Esophagus muscularis mucosa (tissue), 4 donors: ENCODE data around the gene SMS.

- PRO-cap, result no peak
- RAMPAGE, long total RNA, 4 experiments, result no peak in any of the 4 experiments
These were observed 48.8 kb downstream of the RPS6KA3 start for GRCh38 chrX:20217975-20218174.

DNA sequence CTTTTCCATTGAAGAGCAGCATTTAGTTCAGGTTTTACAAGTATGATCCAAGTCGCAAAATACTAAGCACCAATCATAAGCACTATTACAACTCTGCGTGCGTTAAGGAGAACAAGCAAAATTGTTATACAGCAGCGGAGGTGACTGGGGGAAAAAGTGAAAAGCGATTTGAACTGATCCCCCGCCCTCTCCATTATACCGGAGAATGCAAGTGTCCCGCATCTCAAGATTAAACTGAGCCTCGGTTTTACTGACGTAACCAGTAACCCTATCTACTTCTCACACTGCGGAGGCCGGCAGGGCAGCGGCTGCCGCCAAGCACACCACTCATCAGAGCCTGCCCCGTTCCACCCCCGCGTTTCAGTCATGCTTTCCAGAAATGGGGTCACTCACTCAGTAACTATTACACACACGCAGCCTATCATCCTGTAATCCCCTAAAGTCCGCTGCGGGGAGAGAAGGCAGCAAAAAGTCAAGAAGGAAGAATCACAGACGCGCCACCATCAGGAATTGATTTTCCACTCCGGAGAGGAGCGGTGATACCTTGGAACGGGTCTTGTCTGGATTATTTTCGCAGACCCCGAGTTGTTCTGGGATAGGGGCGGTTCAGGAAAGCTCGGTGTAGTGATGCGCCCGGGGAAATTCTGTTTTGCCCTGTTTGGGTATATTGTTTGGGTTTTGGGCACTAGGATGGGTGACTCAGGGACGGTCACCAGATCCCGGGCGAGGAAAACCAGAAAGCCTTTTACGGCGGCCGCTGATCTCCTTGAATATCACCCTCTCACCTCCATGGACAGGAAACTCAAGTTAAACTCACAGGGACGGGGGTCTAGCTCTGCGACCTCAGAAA, 1.4 kb downstream of the RPS6KA3 start:
- PRO-cap, result bidirectional peak, plus-strand start at position 299 of the sequence, minus-strand start at position 194 of the sequence; bidirectional peak, plus-strand start at position 736 of the sequence, minus-strand start at position 651 of the sequence
- RAMPAGE, long total RNA, 4 experiments, result no peak in any of the 4 experiments

- PRO-cap, result no peak
- RAMPAGE, long total RNA, 4 experiments, result no peak in any of the 4 experiments
These were observed 111.3 kb upstream of the RPS6KA3 start for GRCh38 chrX:20377952-20378437.

DNA sequence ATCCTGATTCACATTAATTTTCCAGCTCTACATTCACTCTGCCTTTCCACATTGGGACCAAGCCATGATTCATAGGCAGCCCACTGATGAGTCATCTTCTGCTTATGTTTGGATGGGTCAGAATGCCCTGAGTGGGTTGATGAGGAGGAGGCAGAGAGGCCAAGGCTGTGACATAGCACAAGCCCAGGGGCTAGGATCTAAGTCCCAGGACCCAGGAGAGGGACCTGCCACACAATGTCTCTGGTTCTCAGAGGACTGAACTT, 247.7 kb upstream of the RPS6KA3 start:
- PRO-cap, result no peak
- RAMPAGE, long total RNA, 4 experiments, result no peak in any of the 4 experiments

GRCh38 chrX:21149113-21149312, 225.2 kb upstream of the CNKSR2 start:
- PRO-cap, result no peak
- RAMPAGE, long total RNA, 4 experiments, result no peak in any of the 4 experiments

GRCh38 chrX:21658772-21659347, 730 bp upstream of the KLHL34 start:
- PRO-cap, result no peak
- RAMPAGE, long total RNA, 4 experiments, result no peak in any of the 4 experiments

- PRO-cap, result no peak
- RAMPAGE, long total RNA, 4 experiments, result no peak in any of the 4 experiments
These were observed 776 bp downstream of the SMPX start for GRCh38 chrX:21757022-21757658.

DNA sequence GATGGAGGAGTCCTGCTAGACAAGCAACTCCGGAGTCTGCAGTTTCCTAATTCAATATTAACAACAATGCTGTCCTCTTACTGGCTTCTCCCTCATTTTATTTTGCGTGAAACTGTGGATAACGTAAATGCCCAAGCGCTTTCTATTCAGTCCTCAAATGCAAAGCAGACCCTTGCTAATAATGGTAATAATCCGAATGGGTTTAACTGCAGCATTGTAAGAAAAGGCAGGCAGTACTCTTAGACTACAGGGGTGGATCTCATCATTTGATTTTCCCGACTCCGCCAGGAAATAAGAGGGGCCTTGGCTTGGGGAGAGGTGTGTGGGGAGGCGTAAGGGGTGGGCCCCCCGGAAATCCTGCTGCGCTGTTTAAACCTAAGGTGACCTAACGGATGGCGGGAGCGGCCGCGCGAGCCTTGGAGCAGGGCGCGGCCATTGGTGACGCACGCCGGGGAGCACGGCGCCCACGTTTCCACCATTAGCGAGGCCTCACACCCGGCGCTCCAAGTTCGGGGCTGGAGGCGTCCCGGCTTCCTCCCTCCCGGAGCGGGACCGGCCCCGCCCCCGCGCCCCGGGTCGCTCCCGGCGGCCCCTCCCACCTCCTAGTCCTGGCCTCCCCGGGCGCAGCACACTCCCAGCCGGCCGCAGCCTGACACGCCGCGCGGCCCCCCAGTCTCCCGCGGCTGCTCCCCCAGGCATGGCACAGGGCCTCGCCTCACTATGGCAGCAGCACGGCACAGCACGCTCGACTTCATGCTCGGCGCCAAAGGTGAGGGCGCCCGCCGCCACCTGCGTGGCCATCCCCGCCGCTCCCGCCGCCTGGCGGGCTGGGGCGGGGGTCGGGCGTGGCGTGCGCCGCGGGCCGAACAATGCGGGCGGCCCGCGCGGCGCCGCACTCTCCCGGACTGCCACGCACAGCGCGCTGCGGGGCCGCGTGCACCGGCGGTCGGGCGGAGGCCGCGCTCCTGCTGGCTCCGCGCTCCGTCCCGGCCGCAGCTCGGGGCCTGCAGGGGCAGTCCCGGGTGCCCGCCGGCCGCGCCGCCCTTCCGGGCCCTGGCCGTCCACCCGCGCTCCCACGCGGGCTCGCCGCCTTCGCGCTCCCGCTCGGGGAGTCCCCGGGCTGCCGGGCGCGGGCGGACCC, at the start of gene SMS:
TSS of gene SMS (plus strand) at position 605 of the 1,141 bp plus-strand sequence.
- PRO-cap, result bidirectional peak, plus-strand start at position 631 of the sequence, minus-strand start at position 505 of the sequence
- RAMPAGE, long total RNA, 4 experiments, result start-site peak on the plus strand in 4 of 4 experiments, centred at positions 623 to 642 of the sequence, 1,967 to 4,242 reads per replicate

- PRO-cap, result no peak
- RAMPAGE, long total RNA, 4 experiments, result no peak in any of the 4 experiments
These were observed 38.9 kb upstream of the PHEX start for GRCh38 chrX:21993001-21993751.

DNA sequence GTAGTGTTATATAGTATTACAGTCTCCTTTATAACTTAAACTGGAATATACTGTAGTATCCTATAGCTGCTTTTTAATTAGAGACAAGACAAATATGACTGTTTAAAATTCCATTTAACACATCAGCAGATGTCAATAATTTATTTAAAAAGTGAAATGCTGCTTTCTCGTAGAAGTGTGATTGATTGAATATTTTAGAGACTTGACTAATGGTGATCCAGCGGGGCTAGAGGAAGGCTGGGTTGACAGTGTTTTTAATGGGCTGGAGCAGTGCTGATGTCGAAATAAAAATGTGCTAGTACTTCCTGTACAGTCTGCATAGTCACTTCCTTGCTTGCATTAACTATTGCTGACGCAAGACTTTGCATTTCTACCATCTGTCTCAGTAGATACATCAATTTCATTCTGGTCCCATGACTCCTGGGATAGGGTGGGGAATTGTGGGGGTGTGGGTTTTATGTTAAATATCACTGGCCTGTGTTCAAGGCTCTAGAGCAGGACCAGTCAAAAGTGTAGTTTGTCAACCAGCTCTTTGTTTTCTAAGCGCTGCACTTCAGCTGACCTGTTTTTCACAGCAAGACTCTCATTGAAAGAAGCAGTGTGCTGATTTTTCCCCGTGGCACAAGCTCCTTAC, 35.3 kb upstream of the PHEX start:
- PRO-cap, result no peak
- RAMPAGE, long total RNA, 4 experiments, result no peak in any of the 4 experiments

- PRO-cap, result no peak
- RAMPAGE, long total RNA, 4 experiments, result no peak in any of the 4 experiments
These were observed 143.1 kb downstream of the CBLL2 start for GRCh38 chrX:22415741-22416252.

- PRO-cap, result no peak
- RAMPAGE, long total RNA, 4 experiments, result start-site peak on the plus strand in 2 of 4 experiments, at chrX:23075593-23075645 at its widest, 20 to 28 reads per replicate
These were observed 75.9 kb downstream of the DDX53 start for GRCh38 chrX:23075460-23076209.

DNA sequence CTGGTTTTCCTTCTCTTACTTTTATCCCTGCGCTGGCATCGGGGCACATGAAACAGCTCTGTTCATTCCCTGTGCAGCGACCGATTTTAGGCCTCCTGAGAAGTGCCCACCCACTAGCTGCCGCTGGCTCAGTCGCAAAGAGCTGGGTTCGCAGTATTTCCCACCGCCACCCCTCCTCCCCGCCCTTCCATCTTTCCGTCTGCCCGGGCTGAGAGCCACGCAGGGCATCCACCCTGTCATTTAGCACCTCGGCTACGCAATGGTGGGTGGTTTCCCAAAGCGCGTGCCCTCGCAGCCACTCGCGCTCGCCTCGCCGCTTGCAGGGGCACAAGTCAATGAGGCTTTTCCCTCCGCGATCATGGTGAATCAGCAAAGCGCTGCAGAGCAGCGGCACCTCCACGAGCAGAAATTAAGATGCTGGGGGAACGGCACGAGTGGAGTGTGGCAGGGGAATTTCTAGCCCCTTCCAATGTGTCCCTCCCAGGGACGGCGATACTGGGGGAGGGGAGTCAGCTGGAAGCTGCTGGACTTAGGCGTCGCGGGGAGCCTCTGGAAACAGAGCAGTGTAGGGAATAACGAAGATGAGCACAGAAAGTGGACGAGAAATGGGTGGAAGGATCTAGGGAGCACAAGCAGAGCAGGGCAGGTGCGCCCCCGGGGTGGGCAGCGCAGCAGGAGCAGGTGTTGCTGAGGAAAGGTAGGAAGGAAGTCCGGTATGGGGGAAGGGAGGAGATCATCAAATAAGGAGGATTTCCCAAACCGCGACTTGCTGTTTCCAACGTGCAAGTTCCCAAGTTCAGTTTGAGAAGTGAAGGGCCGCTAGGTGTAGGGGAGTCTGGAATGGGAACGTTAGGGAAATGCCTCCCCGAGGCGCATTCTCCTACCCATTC, 2.4 kb upstream of the PTCHD1 start:
- PRO-cap, result no peak
- RAMPAGE, long total RNA, 4 experiments, result no peak in any of the 4 experiments

GRCh38 chrX:23373360-23373903, 38.8 kb downstream of the PTCHD1 start:
- PRO-cap, result no peak
- RAMPAGE, long total RNA, 4 experiments, result no peak in any of the 4 experiments

DNA sequence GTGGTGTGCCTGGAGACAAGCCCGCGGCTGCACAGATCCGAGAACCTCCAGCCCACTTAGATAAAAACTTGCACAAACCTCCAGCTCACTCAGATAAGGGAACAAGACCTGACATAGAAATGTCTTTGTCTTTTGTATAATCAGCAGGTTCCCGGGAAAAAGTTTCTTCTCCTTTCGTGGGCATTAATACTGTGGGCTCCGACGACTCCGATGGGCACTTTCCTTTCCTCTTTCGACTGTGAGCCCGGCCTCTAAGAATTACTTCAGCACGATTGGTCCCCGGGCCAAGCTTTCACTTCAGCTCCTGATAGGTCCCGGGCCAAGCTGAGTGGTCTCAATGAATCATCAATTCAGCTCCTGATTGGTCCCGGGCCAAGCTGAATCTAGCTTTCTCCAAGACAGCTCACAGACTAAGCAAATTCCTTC, 32.5 kb downstream of the PRDX4 start:
- PRO-cap, result no peak
- RAMPAGE, long total RNA, 4 experiments, result no peak in any of the 4 experiments

DNA sequence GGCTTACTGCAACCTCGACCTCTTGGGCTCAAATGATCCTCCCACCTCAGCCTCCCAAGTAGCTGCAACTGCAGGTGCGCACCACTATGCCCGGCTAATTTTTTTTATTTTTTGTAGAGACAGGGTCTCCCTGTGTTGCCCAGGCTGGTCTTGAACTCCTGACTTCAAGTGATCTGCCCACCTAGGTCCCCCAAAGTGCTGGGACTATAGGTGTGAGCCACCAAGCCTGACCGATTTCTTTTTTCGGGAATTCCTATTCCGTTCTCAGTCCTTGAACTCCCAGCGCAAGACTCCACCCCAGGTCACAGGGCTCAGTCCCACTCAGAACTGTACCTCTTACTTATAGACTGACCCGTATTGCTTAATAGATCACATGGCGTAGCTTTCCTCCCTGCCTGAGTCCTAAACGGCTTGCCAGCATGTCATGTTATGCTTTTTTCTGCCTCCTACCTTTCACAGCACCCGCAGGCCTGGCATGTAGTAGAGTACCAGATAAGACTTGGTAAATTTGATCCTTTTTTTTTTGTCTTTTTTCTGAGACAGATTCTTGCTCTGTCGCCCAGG, 22.3 kb downstream of the SAT1 start:
- PRO-cap, result no peak
- RAMPAGE, long total RNA, 4 experiments, result no peak in any of the 4 experiments

GRCh38 chrX:23838851-23839223, 55.9 kb downstream of the SAT1 start:
- PRO-cap, result no peak
- RAMPAGE, long total RNA, 4 experiments, result no peak in any of the 4 experiments

GRCh38 chrX:24055111-24055363, 281 bp downstream of the EIF2S3 start:
- PRO-cap, result no peak
- RAMPAGE, long total RNA, 4 experiments, result no peak in any of the 4 experiments

DNA sequence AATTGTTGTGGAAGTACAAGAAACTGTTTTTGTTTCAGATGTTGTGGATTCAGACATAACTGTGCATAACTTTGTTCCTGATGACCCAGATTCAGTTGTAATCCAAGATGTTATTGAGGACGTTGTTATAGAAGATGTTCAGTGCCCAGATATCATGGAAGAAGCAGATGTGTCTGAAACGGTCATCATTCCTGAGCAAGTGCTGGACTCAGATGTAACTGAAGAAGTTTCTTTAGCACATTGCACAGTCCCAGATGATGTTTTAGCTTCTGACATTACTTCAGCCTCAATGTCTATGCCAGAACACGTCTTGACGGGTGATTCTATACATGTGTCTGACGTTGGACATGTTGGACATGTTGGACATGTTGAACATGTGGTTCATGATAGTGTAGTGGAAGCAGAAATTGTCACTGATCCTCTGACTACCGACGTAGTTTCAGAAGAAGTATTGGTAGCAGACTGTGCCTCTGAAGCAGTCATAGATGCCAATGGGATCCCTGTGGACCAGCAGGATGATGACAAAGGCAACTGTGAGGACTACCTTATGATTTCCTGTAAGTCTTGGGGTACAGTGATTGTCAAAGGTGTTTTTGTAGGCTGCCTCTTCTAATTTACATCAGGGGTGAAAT, 29.8 kb downstream of the ZFX start:
- PRO-cap, result no peak
- RAMPAGE, long total RNA, 4 experiments, result no peak in any of the 4 experiments

DNA sequence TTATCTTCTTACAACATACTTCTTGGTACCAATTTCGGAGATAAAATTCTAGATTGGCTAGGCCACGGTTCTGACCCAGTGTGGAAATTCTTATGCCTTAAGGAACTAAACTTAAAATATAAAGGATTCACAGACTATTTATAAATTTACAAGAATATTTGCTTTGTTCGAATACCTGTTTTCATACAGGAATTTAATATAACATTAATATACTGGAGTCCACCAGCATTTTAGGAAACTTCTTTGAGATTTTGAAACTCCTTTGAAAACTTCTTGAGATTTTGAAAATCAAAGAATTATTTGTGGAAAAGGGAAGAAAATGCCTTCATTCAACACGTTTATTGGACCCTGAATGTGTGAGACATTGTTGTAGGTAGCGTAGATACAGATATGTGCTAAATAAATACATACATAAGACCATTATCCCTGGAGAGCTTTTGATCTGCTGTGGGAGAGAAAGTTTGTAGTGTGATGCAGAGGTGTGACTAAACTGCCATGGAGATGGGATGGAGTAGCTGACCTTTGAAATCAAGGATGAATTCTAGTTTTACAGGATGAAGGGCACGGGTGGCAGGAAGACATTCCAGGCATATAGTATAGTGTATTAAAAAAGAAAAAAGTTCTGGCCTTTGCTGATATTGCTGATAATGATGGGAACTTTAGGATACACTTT, 31.5 kb downstream of the ZFX start:
- PRO-cap, result no peak
- RAMPAGE, long total RNA, 4 experiments, result no peak in any of the 4 experiments